Right atrium auricular region (tissue), 2 donors: ENCODE measurements around the genes WDR18 and TMEM259.

- PRO-cap = bidirectional peak, plus-strand start at chr19:984328, minus-strand start at chr19:984217
- RAMPAGE, long total RNA, 2 experiments = start-site peak on the plus strand in 1 of 2 experiments, at chr19:984342-984348 at its widest, 116 reads per replicate
These were observed at the start of gene WDR18 for GRCh38 chr19:983871-984427. Gene WDR18 (plus strand): TSS chr19:984345.

DNA sequence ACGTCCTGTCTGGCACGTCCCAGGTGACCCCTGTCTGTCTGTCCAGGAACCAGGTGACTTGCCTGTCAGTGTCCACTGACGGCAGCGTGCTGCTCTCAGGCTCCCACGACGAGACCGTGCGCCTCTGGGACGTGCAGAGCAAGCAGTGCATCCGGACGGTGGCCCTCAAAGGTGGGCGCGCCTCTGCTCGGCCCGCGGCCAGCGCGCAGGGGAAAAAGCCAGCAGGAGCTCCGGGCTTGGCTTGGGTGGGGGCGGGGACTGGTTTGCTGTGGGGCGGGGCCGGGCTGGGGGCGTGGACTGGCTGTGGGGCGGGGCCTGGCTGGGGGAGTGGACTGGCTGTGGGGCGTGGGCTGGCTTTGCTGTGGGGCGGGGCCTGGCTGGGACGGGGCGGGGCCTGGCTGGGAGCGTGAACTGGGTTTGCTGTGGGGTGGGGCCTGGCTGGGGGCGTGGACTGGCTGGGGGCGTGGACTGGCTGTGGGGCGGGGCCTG lies 7.1 kb downstream of the WDR18 start:
- PRO-cap = no peak
- RAMPAGE, long total RNA, 2 experiments = no peak in any of the 2 experiments

DNA sequence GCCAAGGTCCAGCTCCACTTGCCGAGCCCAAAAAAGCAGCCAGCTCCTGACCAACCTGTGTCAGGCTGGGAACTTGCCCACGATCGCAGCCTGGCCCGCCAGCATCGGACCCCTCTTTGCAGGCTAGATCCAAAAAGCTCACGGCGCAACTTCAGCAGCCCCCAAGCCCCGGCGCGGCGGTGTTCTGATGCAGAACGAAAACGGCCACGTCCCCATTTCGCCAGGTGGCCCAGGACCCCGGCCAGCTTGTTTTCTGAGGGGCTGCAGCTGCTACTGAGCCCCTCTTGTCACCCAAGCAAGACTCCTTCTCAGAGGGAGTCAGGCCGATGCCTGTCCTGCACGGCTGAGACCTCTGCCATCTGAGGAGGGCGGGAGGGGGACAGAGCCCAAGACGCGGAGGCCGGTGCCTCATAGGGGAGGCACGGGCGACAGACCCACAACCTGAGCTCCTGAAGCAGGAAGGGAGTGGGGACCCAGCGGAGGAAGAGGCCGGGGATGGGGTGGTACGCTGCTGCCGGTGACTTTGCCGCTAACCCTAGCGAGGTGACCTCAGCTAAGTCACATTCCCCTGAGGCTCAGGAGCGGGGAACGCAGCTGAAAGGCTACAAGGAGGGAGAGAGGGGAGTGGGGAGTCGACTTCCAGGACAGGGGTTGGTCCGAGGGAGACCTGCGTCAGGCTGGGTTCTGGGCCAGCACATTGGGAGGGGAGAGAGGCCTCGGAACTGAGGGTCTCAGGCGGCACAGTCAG lies 1.1 kb downstream of the TMEM259 start:
- PRO-cap = unidirectional peak, plus-strand start at position 695 of the sequence
- RAMPAGE, long total RNA, 2 experiments = no peak in any of the 2 experiments

DNA sequence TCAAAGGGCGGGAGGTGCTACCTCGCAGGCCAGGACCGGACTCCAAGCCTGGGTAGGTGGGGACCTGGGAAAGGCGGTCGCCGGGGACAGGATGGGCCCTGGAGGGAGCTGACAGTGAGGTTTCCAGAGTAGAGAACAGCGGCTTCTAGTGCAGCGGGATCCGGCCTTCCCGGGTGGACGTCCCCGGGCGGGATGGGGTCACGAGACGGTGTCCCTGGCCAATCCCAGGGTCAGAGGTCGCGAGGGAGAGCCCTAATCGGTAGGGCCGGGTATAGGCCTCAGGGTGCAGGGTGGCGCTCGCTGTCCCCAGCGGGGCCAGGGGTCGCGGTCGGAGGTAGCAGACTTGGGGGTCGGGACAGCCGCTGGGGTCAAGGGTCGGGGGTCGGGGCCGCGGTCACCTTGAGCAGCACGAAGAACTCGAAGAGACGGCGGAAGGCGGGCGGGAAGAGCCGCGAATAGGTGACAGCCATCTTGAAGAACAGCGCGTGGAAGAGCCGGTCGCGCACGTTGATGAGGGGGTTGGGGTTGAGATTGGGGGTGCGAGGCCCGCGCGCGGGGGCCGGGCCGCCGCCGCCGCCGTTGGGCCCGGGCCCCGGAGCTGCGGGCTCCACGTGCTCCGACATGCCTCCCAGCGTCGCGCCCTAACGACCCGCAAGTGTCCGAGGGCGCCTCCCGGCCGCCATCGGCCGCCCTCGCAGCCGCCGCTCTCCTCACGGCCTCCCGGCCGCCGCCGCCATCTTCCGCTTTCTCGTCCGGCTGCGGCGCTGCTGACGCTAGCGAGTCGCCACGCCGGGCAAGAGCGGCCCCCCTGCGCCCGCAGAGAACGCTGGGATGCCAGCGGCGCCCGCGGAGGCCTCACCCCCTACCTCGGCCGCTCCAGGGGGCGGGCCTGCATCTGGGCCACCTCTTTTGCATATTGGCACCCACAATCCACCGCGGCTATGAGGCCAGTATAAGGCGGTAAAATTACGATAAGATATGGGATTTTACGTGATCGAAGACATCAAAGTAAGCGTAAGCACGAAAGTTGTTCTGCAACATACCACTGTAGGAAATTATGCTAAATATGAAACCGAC lies at the start of gene TMEM259:
TMEM259 (minus strand) TSS at position 750 of the 1,077 bp plus-strand sequence.
- PRO-cap = bidirectional peak, plus-strand start outside the sequence, minus-strand start at position 750 of the sequence
- RAMPAGE, long total RNA, 2 experiments = no peak in any of the 2 experiments

DNA sequence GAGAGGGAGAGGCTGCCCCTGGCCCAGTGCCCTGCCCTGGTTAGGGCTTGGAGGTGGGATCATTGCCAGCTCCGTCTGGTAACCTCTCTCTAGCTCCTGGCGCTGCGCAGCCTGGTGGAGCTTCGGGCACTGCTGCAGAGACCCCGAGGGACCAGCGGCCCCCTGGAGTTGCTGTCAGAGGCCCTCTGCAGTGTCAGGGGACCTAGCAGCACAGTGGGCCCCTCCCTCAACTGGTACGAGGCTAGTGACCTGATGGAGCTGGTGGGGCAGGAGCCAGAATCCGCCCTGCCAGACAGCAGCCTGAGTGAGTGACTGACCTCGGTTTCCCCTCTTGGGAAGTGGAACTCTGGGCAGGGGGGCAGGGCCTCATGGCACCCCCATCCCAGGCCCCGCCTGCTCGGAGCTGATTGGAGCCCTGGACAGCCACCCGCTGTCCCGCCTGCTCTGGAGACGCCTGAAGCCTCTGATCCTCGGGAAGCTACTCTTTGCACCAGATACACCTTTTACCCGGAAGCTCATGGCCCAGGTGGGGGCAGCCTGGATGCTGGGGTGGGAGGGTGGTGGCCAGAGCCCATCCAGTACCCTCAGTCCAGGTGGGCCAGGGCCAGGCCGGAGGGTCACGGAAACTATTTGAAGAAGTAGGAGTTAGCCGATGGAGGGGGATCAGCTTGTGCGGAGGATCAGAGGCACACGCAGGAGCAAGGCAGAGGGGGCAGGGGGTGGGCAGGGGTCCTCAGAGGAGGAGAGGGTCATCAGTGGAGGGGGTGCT lies 3.2 kb downstream of the ABCA7 start:
- PRO-cap = no peak
- RAMPAGE, long total RNA, 2 experiments = no peak in any of the 2 experiments

DNA sequence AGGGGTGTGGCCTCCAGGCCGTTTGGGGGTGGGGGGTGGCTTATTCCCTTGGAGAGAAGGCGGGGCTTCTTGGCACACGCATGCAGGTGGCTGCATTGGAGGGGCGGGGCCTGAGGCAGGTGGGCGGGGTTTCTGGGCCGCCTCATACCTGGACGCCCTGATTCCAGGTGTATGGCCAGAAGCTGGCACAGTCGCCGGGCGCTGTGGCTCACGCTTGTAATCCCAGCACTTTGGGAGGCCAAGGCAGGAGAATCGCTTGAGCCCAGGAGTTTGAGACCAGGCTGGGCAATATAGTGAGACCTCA lies 7.8 kb downstream of the ABCA7 start:
- PRO-cap = no peak
- RAMPAGE, long total RNA, 2 experiments = no peak in any of the 2 experiments

DNA sequence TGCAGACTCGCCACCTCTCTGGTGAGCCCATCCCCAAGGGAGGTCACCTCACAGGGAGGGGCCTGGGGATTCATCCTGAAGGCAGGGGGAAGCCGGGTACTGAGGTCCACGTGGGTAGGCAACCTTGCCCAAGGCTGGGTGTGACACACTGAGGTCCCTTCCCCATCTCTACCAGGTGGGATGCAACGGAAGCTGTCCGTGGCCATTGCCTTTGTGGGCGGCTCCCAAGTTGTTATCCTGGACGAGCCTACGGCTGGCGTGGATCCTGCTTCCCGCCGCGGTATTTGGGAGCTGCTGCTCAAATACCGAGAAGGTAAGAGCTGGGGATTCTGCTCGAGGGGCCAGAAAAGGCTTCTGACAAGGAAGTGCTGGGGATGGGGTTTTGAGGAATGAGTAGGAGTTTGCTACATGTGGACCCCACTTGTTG lies 11.4 kb downstream of the ABCA7 start:
- PRO-cap = no peak
- RAMPAGE, long total RNA, 2 experiments = no peak in any of the 2 experiments

DNA sequence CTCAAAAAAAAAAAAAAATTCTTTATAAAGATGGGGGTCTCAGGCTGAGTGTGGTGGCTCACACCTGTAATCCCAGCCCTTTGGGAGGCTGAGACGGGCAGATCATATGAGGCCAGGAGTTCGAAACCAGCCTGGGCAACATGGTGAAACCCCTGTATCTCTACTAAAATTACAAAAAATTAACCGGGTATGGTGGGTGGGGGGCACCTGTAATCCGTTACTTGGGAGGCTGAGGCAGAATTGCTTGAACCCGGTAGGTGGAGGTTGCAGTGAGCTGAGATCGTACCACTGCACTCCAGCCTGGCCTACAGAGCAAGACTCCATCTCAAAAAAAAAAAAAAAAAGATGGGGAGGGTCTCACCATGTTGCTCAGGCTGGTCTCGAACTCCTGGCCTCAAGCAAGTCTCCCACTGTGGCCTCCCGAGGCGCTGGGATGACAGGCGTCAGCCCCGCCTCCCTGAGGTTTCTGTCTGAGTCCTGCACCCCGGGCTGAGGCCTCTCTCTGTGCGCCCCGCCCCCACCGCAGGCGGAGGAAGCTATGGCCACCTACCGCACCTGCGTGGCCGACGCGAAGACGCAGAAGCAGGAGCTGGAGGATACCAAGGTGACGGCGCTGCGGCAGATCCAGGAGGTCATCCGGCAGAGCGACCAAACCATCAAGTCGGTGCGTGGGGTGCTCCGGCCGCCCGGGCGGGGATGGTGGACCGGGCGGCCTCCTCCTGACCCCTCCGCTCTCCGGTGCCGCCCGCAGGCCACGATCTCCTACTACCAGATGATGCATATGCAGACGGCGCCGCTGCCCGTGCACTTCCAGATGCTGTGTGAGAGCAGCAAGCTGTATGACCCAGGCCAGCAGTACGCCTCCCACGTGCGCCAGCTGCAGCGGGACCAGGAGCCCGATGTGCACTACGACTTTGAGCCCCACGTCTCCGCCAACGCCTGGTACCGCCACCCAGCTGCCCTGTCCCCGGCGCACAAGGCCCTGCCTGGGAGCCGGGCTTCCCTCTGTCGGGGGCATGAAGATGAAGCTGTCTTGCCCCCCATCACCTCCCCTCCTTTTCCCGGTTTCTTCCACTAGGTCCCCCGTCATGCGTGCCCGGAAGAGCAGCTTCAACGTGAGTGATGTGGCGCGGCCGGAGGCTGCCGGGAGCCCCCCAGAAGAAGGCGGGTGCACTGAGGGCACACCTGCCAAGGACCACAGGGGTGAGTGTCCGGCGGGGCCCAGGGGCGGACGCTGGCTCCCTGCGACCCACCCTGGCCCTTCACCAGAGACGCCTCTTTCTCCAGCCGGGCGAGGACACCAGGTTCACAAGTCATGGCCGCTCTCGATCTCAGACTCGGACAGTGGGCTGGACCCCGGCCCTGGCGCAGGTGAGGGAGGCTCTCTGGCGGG lies 12.7 kb downstream of the ARHGAP45 start:
- PRO-cap = no peak
- RAMPAGE, long total RNA, 2 experiments = no peak in any of the 2 experiments

DNA sequence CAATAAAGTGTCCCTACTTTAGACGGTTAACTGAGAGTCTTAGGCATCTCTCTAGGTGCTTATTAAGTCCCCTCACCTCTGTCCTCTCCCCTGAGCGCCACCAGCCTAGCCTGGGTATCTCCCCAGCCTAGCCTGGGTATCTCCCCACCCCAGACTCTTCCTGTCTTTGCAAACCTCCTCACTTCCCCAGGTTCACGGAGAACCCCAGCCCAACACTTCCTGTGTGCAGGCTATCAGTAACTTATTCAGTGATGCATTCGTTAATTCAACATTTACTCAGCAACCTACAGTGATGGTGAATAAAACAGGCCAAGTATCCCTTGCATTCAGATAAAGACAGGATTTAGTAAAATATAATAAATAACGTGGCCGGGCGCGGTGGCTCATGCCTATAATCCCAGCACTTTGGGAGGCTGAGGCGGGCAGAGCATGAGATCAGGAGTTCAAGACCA lies 678 bp upstream of the POLR2E start:
- PRO-cap = no peak
- RAMPAGE, long total RNA, 2 experiments = no peak in any of the 2 experiments

- PRO-cap = no peak
- RAMPAGE, long total RNA, 2 experiments = no peak in any of the 2 experiments
These were observed 6.4 kb downstream of the SBNO2 start for GRCh38 chr19:1167613-1168059.

DNA sequence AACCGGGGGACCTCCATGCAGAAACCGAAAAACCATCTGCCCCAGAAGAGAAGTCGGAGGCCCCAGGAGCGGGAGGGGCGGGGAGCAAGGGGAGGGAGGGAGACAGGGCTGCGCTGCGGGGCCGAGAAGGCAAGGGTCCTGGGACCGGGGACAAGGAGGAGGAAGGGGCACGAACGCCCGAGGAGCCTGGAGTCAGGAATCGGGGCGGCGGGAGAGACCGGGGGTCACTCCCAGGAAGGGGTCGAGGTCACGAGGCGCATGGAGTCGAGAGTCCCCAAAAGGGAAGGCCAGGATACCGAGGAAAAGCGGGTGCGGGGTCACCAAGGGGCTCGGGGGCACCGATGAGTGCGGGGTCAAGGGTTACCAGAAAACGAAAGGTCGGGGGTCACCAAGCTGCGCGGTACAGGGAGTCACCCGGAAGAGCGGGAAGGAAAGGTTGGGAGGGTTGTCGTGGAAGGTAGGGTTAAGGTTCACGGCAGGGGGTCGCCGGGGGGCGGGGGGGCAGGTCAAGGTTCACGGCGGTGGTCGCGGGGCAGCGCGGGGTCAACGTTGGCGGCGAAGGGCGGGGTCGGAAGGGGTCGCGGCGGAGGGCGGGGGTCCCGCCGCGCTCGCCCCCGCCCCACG lies 528 bp downstream of the SBNO2 start:
- PRO-cap = no peak
- RAMPAGE, long total RNA, 2 experiments = no peak in any of the 2 experiments

DNA sequence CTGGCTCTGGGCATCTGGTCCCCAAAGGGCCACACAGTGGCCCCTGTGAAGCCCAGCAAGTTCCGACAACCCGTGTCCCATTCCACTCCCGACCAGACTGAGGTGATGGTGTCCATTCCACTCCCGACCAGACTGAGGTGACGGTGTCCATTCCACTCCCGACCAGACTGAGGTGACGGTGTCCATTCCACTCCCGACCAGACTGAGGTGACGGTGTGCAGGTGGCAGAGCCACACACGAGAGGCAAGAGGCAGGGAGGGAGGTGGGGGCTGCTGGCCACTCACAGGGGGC lies 2.1 kb upstream of the MIDN start:
- PRO-cap = no peak
- RAMPAGE, long total RNA, 2 experiments = no peak in any of the 2 experiments

GRCh38 chr19:1249303-1249725 lies 931 bp downstream of the MIDN start:
- PRO-cap = bidirectional peak, plus-strand start at chr19:1249888, minus-strand start at chr19:1249586
- RAMPAGE, long total RNA, 2 experiments = no peak in any of the 2 experiments

GRCh38 chr19:1266292-1267330 lies 2.5 kb upstream of the CIRBP start:
- PRO-cap = bidirectional peak, plus-strand start at chr19:1266669, minus-strand start at chr19:1266550; unidirectional peak, minus-strand start at chr19:1267050
- RAMPAGE, long total RNA, 2 experiments = no peak in any of the 2 experiments

- PRO-cap = no peak
- RAMPAGE, long total RNA, 2 experiments = no peak in any of the 2 experiments
These were observed 23.1 kb upstream of the PWWP3A start for GRCh38 chr19:1331555-1332234.

DNA sequence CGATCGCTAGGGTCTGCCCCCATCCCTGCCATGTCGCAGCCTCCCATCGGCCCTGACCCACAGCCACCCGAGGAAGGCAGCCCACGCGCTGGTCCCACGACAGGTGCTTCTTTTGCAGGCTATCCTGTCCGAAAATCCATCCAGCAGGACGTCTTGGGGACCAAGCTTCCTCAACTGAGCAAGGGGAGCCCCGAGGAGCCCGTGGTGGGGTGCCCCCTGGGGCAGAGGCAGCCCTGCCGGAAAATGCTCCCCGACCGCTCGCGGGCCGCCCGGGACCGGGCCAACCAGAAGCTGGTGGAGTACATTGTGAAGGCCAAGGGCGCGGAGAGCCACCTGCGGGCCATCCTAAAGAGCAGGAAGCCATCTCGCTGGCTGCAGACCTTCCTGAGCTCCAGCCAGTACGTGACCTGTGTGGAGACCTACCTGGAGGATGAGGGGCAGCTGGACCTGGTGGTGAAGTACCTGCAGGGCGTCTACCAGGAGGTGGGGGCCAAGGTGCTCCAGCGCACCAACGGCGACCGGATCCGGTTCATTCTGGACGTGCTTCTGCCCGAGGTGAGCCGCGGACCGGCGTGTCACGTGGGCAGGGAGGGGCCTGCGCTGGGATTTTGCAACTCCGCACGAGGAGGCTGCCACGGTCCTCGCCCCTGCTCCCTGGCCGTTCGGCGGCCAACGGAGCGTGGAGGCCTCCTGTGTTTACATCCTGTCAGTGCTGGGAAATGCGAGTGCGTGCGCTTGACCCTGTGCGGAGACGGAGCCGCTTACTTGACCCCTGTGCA lies 13.0 kb upstream of the NDUFS7 start:
- PRO-cap = no peak
- RAMPAGE, long total RNA, 2 experiments = no peak in any of the 2 experiments

GRCh38 chr19:1433465-1433883 lies 4.7 kb upstream of the RPS15 start:
- PRO-cap = no peak
- RAMPAGE, long total RNA, 2 experiments = no peak in any of the 2 experiments

GRCh38 chr19:1560600-1561073 lies 7.5 kb downstream of the MEX3D start:
- PRO-cap = no peak
- RAMPAGE, long total RNA, 2 experiments = no peak in any of the 2 experiments

- PRO-cap = no peak
- RAMPAGE, long total RNA, 2 experiments = no peak in any of the 2 experiments
These were observed 4.2 kb downstream of the TCF3 start for GRCh38 chr19:1648105-1648704.

GRCh38 chr19:1648705-1649777 lies 3.4 kb downstream of the TCF3 start:
- PRO-cap = no peak
- RAMPAGE, long total RNA, 2 experiments = no peak in any of the 2 experiments